ENCODE results near the gene BMAL1.

- RRBS: no CpG with 5 or more reads among the region's 5 CpGs
Observed at GRCh38 chr11:12694793-12695370, 20.7 kb downstream of the TEAD1 start.

- RRBS: no CpG with 5 or more reads among the region's 6 CpGs
Observed at GRCh38 chr11:12701010-12701803, 27.0 kb downstream of the TEAD1 start.

DNA sequence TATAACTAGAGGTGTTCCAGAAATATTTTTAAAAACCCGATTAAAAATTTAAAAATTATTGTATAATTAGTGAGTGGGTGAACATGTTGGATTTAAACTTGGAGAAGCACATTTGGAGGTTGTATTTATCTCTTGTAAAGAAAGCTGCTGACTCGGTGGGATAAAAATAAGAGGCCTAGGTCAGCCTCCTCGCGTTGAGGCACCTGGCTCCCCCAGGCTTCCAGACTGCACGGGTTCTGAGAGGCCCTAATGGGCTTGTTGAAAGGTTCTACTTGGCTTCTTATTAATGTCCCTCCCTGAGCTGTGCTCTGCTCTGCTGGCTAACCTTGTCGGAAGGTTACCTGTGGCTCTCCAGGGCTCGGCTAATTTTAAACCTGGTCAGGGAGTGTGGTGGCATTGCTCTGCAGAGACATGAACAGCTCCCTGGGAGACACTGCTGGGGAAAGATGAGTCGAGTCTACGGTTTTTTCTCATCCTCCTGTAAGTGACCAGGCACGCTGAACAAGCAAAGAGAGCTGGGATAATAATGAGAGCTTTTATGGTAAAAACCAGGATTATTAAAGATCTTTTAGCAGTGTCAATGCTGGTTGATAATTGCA, 70.5 kb downstream of the TEAD1 start:
- RRBS: no CpG with 5 or more reads among the region's 10 CpGs

DNA sequence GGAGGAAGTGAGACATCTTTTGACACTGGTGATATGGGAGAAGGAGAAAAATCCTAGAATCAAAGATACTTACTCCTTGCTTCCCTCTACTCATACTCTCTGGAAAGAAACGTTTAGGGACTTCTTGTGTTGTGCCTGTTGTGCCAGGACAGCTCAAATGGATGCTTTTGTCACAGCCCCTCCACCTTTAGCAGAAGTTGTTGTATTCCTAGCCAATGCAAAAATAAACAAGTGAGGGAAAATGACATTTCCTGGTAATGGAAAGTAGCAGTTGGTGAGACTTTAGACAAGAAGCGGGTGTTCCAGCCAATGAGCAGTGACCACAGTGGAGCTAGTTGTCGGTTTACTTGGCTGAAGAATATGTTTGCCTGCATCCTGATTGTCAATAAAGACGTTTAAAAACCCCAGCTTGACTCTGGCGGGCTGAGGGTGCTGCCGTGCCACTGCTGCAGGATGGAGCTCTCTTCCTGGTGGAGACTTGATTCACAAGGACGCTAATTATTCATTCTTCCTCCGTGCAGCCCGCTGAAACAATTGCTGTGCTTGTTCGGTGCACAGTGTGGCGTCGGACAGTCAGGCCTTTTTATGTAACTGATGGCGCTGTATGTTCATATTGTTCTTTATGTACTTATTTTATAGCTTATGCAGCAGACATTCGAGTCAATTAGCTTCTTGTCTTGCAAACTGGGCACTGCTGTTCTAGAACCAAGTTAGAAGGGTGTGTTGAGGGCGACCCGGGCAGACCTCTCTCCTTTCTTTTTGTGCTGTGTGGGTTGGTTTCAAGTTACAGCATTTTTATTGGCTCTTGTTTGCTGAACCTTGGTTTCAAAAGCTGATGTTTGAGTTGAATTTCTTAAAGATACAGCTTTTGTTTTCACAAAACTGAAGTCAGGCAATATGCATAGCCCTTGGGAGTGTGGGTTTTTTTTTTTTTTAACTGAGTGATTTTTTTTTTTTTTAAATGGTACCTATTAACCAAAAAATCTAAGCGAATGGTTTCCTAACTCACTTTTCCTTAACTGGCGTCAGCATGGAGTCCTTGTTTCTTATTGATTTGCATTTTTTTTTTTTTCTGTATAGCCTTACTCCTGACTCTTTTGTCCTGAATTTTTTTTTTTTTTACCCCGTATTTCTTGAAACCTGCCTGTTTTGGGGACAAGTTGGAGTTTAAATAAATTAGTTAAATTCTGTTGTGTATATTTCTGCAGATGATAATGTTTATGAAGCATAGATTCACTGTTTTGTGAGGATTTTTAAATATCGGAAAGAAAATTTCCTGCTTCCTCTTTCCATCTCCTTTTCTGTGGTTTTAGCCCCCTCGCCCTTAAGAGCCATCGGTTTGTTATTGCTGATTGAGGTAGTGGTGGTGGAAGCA, 154.0 kb downstream of the TEAD1 start:
- RRBS: no CpG with 5 or more reads among the region's 22 CpGs

DNA sequence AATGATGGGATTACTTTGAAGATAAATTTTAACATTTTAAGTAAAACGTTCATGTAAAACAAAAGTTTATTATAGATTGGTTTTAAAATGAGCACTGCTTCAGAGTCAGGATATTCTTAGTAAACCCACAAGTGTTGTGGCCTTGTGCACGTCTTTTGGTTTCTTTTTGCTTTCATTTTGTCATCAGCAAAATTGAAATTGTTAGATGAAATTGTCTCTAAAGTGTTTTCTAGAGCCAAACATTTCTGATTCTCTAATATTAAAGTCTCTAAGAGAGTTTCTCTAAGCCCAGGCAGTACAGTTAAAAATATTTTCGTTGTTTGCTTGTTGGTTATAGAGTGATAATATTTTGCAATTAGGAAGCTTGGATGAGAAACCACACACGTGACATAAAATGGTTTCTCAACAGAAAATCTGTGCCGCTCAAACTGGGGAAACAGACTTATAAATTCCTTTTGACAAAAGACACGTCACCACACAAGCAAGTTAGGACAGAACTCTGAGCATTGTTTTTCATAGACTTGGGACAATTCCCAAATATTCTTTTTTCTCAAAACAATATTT, 164.4 kb downstream of the TEAD1 start:
- RRBS: no CpG with 5 or more reads among the region's 6 CpGs

- RRBS: no CpG with 5 or more reads among the region's 2 CpGs
Observed at GRCh38 chr11:12842948-12843370, 166.2 kb upstream of the RASSF10 start.

GRCh38 chr11:12882707-12883333, 126.3 kb upstream of the RASSF10 start:
- RRBS: no CpG with 5 or more reads among the region's 11 CpGs

DNA sequence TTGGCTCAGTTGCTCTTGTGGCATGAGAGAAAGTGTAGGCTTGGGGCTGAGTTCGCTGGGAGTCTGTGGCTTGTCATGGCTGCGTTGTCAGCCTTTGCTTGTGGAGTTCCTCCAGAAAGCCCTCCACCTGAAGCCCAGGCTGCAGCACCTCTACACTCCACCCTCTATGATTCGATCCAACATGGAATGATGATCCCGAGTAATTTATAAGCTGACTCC, 40.6 kb upstream of the RASSF10 start:
- RRBS: no CpG with 5 or more reads among the region's 4 CpGs

GRCh38 chr11:13277571-13278414, at the start of gene BMAL1:
Gene BMAL1 (plus strand): TSS chr11:13277790.
- RRBS: 1% methylated on average over 68 of the region's 97 CpGs

DNA sequence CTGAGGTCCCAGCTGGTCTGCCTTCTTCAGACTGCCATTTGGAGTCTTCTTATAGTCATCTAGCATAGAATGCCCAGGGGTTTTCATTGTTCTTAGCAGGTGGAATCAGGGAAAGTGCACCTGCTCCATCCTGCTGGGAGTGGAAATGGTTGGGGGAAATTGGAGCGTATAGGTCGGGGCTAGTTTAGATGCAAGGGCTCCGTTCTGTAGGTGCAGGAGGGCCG, 28.3 kb downstream of the BMAL1 start:
- RRBS: no CpG with 5 or more reads among the region's 4 CpGs

- RRBS: no CpG with 5 or more reads among the region's 7 CpGs
Observed at GRCh38 chr11:13354290-13354857, 76.8 kb downstream of the BMAL1 start.

DNA sequence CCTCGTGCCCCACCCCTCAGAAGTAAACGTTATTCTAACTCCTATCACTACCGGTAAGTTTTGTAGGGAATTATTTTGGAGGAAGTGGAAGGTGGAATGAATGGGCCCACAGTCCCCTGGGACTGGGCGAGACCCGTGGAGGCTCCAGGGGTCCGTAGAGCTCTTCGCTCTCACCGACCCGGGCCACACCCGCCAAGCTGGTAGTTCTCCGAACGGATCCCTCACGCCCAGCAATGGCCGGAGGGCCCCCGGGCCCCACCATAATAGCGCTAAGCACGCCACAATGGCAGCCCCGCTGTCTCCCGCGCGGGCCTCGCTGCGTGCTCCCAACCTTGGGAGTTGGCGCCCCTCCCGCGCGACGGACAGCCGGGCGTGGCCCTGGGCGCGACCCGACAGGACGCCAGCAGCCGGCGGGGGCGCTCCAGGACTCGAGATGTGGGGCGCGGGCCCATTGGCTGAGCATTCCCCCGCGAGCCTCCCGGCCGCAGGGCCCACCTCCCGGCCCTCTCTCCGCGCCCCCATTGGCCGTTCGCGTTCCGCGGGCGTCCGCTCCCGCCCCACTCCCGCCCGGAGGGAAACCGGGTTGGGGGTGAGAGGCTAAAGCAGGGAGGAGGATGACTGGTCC, 441 bp upstream of the FAR1 start:
- RRBS: 2% methylated on average over 35 of the region's 58 CpGs

DNA sequence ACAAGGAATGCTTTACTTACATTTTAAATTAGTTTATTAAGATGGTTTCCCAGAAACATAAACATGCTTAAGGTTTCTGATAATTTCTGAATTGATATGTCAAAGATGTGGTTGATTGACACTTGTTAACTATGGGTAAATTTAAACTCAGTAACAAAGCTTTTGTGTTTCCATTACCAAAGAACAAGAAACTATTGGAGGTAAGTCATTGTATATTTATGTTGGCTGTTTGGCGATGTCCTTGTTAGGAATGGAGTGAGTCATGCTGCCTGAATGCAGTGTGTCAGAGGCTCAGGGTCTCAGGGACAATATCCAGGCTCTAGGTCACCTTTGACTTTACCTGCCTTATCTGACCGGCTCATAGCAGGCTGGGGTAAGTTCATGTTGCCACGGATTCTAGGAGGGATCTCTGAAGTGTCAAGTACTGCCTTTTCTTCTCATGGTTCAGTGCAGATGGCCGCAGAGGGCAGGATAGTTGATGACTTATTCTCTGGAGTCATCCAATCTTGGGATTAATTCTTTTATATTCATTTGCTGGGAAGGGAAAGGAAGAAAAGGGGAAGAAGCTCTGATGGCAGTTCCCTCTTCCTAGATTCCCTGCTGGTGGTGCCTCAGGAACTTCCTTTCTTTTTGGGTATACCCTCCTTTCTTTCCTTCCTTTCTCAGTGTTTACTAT, 53.2 kb downstream of the SPON1 start:
- RRBS: no CpG with 5 or more reads among the region's 4 CpGs

GRCh38 chr11:14078957-14079541, 116.5 kb downstream of the SPON1 start:
- RRBS: no CpG with 5 or more reads among the region's 4 CpGs

GRCh38 chr11:14510579-14511215, 9.5 kb downstream of the PSMA1 start:
- RRBS: no CpG with 5 or more reads among the region's 5 CpGs

GRCh38 chr11:14644532-14645266, 1.1 kb downstream of the PDE3B start:
- RRBS: 2% methylated on average over 14 of the region's 45 CpGs

- RRBS: no CpG with 5 or more reads among the region's 20 CpGs
Observed at GRCh38 chr11:14716100-14716642, 72.6 kb downstream of the PDE3B start.

- RRBS: no CpG with 5 or more reads among the region's 2 CpGs
Observed at GRCh38 chr11:14867315-14867961, 24.6 kb downstream of the CYP2R1 start.

DNA sequence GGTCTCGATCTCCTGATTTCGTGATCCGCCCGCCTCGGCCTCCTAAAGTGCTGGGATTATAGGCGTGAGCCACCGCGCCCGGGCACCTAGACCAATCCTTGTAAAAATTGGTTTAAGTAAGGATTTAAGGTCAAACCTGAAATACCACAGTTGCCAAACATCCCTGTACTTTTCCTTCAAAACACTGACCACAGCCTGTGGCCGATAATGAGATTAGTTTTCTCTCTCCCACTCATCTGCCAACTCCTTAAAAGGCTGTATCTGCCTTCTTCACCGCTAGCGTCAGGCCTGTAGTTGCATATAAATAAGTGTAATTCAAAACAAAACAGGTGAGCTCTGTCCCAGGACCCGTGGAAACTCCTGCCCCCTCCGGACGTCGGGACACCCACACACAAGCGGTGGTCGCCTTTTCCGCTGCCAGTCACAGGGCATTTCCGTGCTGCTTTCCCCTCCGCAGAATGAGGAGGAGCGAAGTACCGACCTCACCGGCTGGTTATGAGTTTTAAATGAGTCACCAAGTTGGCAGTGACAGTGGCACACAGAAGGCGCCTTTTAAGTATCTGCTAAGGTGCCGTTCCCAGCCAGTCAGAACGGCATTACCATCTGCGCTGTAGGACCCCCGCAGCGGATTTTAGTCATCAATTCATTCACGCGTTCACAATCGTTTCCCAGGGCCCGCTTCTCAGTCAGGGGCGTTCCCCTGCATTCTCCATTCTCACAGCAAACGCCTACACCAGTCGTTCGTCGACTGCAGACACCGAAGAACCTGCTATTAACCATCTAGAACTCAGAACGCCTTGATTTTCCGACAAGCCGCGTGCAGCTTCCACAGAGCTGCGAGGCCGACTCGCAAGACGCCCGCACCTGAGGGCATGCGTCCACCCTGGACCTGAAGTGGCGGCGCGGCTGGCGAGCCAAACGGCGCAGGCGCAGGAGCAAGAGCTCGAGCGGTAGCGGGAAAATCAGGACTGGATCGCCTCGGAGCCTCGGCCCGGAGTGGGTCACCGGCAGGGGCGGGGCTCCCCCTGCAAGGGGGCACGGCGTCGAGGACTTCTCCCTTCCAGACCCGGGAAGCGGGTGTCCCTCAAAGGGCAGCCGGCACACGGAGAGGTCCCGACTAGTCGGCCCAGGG, 901 bp downstream of the CYP2R1 start:
- RRBS: 3% methylated on average over 14 of the region's 75 CpGs

GRCh38 chr11:14974690-14975083, 2.5 kb upstream of the CALCA start:
- RRBS: no CpG with 5 or more reads among the region's 14 CpGs

All from non-pigmented ciliary epithelial cell (primary cell).